SP-49 (cell line): ENCODE measurements around the genes JAKMIP2 and SPINK7.

DNA sequence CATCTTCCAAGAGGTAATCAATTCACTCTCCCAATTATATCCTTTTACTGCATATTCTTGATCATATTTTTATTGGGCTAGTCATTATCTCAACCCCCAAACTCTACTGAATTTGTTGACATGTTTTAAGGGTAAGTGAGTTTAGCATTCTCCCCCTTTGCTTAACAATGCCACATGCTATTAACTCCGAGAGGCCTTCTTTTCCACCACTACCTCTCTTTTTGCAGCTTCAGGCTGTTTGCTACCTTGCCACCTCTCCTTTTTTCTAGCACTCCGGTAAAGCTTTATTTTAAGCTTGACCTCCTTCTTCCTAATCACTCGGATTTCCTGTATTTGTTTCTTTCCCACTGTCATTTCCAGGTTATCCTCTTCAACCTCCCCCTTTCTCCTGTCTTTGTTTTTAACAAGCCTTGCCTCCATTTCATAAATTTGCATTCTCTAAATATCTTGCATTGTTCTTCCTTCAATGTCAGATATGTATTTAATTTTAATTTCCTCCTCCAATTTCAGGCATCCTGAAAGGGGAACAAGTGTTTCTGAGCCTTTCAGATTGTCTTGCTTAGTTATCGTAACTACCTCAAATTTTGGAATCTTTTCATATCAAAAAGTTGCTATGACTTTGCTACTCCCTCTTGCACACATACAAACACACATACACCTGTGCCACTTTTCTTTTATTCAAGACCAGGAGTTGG lies 22.9 kb downstream of the DPYSL3 start:
- PRO-cap, result no peak

DNA sequence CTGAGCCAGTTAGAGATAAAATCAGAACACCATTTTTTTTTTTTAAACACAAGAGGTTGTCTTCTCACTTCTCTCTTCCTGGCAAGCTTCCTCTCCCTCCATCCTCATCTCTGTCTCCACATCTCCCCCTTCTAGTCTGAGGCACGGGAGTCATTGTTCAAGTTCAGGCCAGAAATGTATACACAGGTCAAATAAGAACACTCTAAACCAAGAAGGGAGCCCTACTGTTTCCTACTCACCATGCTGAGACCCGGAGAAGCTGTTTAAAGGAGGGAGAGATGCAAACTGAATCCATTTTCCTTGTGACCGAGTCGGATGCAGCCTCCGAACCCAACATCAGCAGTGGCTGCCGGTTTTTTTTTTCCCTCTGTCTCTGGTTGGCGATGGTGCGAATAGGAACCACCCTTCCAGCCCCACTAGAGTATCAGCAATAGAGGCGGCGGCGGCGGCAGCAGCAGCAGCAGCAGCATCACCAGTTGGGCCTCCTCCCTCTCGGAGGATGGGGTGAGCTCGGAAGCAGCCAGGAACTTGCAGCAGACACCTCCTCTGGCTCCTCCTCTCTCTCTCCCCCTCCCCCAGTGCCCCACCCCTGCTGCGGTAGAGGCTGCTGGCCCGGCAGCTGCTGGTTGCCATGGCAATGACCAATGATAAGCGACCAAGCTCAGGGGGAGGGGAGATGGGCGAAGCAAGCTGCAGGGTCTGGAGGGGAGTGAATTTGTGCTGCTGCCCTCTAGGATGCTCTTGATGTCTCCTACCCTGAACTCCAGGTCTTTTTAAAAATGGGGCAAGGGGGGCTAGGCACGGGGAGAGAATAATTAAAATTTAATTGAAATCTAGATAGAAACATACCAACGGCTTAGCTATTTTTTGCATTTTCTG lies at the start of gene JAKMIP2:
JAKMIP2 (minus strand) TSS at position 512 of the 879 bp plus-strand sequence.
- PRO-cap, result unidirectional peak, minus-strand start at position 501 of the sequence

DNA sequence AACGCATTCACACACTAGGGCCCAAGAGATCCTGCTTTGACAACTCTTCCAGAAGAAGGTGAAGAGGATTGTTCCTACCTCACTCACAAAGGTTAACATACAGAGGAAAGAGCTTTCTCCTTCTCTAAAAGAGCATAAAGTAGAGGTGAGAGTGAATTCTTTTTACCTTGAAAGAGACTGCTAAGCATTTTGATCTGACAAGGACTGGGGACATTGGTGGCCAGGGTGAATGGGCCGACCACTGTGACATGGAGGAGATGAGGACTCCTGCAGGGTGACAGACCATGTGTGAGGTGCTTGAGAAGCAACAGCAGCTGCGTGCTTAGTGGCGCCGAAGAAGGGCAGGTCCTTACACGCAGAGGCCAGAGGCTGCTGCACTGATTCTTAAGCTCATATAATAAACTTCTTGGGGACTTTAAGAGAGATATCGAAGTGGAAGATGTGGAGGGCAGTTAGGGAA lies 8.6 kb upstream of the JAKMIP2 start:
- PRO-cap, result no peak

DNA sequence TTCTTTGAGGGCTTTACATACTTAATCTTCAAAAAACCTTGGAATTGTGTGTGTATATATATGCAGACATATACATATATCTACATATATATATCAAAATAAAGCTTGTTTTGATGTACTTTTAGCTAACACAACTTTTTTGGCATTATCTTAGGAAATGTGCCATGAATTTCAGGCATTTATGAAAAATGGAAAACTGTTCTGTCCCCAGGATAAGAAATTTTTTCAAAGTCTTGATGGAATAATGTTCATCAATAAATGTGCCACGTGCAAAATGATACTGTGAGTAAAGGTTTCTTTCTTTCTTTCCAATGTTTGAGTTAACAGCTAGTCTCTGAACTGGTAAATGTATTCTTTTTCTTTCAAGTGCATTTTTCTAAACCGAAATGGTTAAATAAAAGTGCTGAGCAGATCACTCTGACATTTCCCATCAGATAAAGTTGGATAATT lies 6.4 kb downstream of the SPINK5 start:
- PRO-cap, result no peak

DNA sequence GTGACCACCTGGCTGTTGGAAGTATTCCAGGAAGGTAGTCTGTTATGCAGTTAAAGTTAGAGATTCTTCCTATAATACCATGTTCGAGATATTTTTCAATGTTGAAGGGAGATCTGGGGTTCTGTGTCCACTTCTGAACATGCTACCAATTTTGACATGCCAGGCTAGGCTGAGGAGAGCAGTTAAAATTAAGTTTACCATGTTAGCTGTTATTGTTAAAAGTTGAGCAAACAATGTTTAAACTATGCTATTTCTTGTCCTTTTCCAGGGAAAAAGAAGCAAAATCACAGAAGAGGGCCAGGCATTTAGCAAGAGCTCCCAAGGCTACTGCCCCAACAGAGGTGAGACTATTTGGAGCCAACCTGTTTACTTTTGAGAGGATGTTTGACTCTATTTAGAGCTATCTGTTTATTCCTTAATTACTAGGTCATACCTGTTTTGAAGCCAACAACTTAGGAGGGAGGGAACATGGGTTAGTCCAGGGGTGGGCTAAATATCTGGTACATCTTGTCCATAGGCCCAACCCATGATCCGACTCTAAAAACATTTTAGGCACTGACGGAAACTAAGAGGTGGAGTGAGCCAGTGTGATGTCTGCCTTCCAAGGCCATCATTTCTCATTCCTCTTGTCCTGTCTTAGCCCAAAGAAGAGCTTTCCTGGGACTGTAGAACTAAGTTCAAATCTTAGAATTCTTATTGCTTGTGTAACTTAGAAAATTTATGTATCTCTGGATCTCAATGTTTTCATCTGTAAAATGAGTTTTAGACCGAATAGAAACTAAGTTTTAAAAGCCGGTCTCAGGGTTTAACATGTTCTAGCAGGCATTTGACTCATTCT lies 8.3 kb downstream of the SPINK5 start:
- PRO-cap, result no peak

- PRO-cap, result no peak
These were observed 37.9 kb downstream of the SPINK5 start for GRCh38 chr5:148101654-148102023.

- PRO-cap, result no peak
These were observed 44.8 kb downstream of the SPINK5 start for GRCh38 chr5:148108552-148108948.

- PRO-cap, result no peak
These were observed 48.5 kb upstream of the SPINK14 start for GRCh38 chr5:148119672-148120422.

- PRO-cap, result no peak
These were observed at the start of gene SPINK7 for GRCh38 chr5:148312345-148312605. SPINK7 (plus strand) TSS chr5:148312423.

DNA sequence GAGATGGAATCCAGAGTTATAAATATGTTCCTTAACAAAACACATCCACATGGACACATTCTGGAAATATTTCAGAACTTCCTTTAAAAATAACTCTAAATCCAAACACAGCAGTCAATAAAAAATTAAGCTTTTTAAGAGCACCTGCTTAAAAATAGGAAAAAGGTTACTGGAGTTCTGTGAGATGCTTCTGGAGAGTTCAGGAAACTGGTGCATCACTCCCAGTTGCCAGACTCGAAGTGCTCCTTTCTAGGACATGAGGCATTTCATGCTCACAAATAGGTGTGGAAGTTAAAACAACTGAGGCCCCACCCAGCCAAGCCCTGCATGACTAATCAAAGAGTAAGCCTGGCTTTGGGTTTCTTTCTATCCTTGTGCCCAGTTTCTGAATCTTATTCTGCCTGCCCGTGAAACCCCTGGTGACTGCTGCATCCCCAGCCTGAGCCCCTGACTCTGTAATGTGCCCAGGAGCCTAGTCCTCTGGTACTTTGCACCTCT lies 7.6 kb downstream of the SPINK9 start:
- PRO-cap, result no peak

GRCh38 chr5:148416805-148417384 lies 33.1 kb downstream of the FBXO38 start:
- PRO-cap, result no peak

- PRO-cap, result no peak
These were observed 457 bp downstream of the HTR4 start for GRCh38 chr5:148653866-148654273.

DNA sequence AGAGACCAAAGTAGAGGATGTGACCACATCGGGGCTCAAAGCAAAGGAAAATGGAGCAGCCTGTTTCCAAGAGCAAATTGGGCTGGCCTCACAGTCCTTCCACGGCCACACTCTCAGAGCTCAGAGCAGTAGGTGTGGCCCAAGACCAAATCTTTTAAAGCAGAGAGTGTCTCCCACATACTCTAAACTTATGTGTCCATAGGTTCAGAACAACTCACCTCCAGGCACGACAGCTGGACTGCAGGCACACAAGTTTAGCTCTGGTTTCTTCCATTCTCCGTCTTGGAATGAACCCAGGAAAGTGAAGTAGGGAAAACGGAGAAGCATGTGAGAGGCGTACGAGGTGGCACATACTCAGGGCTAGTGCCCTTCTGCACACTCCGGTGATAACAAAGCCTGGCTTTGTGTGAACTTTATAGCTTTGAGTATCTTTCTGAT lies 11.0 kb upstream of the HTR4 start:
- PRO-cap, result no peak

DNA sequence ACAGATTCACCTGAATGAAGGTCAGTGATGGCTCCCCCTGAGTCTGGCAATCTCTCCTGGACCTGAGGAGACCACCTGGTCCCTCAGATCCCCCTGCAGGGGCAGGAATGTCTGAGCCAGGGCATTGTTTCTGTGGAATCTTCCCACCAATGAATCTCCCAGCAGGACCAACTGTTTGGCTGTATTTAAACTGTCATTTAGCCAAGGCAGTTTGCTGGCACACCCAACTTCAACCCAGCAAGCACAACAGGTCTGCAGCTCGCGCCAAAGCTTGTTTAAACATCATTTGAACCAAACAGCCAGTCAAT lies 92.6 kb downstream of the SH3TC2 start:
- PRO-cap, result no peak

GRCh38 chr5:149144650-149145136 lies 3.4 kb downstream of the ABLIM3 start:
- PRO-cap, result no peak

GRCh38 chr5:149153285-149154486 lies 12.4 kb downstream of the ABLIM3 start:
- PRO-cap, result no peak

DNA sequence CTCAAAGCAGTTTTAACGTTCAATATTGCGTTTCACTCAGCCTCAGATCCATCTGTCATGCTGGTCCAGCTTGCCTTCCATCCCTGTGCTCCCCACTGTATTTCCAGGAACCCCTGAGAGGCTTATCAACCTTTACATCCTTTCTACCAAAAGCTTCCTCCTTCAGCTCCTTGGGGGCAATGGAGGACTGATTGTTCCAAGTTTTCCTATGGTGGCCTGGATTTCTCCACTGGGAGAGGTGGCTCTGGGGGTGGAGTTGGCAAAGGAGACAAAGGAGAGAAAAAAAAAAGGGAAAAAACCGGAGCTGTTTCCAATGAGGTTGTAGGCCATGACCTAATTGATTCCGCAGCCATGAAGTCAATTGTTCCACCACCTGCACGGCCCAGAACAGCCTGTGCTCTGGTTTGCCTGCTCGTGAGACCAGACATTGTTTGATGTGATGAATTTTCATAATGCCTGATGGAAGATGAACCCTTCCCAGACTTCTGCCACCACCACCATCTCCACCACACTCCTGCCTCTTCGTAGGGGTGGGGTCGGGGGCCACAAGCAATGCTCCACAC lies 54.1 kb downstream of the ABLIM3 start:
- PRO-cap, result no peak

DNA sequence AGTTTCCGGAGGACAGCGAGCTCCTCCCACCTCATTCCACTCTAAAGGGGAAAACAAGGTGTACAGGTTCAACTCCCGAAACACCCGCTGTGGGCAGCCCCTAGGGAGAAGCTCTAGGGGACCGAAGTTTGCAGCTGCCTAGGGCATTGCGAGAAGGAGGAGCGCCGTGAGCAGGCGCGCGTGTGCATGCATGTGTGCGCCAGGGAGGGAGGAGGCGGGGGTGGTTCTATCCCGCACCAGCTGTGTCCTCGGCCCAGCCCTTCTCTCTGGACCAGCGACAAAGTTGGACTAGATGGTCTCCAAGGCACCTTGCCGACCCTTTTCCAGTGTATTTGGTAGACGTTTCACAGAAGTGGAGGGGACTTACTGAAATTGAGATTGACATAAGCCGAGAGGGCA lies 610 bp downstream of the AFAP1L1 start:
- PRO-cap, result no peak

GRCh38 chr5:149368145-149368927 lies 10.5 kb downstream of the PCYOX1L start:
- PRO-cap, result no peak

- PRO-cap, result no peak
These were observed 6.9 kb downstream of the IL17B start for GRCh38 chr5:149372246-149372522.